Tongue (tissue), 2 donors: Measurements from ENCODE around the genes DTX3, AGAP2 and METTL1.

DNA sequence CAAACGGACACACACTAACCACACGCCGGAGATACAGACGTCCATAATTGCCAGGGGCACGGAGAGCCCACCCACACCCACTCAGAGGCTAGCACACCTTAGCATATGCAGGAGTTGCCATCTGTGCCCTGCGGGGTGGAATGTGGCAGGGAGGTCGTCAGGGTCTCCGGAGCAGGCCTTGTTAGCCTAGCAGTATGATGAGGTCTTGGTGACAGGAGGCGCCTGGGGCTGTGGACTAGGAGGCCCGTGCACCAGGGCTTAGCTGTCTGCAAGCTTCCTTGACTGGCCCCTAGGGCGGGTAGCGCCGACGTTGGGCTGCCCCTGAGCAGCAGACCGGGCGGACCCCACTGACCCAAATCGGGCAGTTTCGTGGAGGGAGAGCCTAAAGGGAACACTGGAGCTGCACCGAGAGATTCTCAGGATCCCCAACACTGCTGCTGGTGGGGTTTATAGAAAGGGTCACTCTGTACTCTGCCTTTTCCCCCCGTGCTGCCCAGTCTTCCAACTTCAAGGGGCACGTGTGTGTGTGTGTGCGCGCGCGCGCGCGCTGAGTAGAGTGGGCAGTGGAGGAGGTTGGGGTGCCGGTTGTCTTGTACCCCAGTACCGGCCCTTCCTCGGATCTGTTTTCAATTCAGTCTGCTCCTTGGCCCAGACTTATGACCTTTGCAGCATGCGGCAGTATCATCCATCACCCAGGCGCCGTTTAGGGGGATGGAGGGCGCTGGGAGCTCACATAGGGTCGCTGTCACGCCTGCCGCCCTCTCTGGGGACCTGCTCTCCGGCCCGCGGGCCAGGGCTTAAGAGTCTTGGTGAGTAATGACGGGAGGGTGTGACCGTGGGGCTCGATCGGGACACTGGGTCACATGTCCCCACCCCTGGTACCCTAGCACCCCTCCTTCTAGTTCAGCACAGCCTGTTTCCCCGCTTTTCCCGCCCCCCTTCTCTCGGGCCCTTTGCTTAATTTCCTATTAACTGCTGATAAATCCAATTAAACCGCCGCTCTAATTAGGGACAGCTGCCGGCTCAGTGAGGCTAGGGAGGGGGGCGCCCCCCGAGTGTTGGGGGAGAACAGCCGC, 4.4 kb upstream of the NDUFA4L2 start:
- RAMPAGE, long total RNA = no peak

DNA sequence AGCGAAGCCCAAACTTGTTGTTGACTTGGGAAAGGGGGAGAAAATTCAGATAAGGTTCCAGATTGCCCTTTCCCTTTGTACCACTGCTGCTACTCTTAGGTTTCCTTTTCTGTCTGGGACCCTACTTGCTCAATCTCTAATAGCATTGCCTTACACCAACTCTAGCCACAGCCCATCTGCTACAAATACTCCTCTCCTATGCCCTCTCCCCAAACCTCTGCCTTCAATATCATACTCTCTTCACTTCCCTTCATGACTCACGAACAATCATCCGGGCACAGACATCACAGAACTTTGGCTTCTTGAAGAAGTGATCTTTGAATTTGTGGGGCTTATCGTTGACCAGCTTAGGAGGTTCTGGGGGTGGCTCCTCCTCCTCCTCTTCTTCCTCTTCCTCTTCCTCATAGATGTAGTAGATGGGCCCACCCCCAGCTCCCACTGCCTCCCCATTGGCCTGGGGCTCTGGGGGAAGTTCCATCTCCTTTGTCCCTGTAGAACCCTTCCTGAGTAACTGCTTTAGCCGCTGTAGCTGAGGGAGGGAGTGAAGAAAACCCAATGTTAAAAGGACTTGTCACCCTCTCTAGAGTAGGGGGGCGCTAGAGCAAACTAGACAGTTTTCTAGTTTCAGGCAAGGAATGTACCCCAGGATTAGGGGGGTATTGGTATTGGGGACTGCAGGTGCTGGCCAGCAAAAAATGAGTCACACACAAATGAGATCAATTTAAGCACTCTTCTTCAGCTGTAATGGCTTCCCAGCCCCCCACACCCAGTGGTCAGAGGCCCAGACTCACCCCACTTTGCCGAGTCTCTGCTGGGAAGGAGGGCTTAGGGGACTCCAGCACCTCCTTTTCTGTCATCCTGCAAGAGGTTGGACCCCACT, 2.0 kb downstream of the STAC3 start:
- RAMPAGE, long total RNA = no peak

GRCh38 chr12:57255800-57256961, 5.2 kb upstream of the STAC3 start:
- RAMPAGE, long total RNA = no peak

GRCh38 chr12:57409026-57409613, 21.7 kb downstream of the R3HDM2 start:
- RAMPAGE, long total RNA = no peak

DNA sequence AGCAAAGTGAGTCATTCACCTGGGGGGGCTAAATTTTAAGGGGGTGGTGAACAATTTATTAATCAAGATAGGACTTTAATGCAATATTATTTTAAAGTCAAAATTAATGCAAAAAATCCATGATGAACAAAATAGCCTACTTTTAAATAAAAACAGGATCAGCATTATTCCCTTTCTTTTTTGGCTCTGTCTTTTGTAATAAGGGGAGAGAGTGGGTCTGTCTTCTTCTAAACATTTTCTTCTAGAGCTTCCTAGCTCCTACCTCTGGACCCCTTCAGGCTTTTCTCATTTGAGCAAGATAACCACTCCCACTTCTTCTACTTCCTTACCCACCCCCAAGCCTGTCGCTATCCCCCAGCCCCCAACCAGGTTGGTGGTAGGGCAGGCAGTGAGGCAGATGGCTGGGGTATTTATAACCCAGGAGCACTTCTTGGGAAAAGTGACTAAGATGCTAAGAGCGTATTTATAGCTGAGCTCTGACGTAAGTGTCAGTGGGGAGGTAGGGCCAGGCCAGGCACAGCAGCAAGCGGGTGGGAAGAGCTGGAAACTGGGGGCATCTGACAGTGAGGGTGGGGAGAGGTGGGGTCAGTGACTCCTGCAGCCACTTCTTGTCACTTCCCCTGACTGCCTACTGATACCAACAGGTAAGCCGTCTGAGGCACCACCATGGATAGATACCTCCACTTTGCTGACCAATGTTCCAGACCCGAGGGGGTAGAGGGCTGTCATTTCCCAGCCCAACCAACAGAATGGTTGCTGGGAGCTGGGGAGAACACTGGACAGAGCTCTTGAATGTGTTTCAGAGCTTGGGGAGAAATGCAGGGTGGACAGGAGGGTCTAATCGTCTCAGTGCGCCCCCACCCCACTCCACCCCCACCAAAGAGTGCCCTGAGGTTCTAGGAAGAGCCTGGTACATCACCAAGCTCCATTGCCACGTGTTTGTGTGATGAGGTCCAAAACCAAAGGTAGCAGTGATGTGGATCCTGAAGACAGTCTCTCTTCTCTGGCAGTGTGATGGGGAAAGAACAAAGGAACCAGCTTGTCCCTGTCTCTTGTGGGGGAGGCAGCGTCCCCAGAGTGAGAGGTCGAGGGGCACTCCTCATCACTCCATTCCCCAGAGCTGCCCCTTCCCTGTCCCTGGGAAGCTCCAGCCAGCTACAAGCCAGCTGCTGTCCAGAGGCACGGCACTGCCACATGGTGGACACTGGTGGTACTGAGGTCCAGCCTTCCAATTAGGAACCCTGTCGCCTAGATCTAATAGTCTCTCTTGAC, 2.8 kb upstream of the INHBE start:
- RAMPAGE, long total RNA = no peak

DNA sequence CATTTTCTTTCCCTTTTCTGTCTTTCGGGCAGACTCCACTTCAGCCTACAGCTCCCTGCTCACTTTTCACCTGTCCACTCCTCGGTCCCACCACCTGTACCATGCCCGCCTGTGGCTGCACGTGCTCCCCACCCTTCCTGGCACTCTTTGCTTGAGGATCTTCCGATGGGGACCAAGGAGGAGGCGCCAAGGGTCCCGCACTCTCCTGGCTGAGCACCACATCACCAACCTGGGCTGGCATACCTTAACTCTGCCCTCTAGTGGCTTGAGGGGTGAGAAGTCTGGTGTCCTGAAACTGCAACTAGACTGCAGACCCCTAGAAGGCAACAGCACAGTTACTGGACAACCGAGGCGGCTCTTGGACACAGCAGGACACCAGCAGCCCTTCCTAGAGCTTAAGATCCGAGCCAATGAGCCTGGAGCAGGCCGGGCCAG, 972 bp downstream of the INHBE start:
- RAMPAGE, long total RNA = no peak

GRCh38 chr12:57456497-57457015, 1.4 kb downstream of the INHBE start:
- RAMPAGE, long total RNA = no peak

- RAMPAGE, long total RNA = no peak
Measured at GRCh38 chr12:57475646-57476655, 3.7 kb downstream of the ARHGAP9 start.

GRCh38 chr12:57532470-57533406, 10.1 kb downstream of the MBD6 start:
- RAMPAGE, long total RNA = no peak

DNA sequence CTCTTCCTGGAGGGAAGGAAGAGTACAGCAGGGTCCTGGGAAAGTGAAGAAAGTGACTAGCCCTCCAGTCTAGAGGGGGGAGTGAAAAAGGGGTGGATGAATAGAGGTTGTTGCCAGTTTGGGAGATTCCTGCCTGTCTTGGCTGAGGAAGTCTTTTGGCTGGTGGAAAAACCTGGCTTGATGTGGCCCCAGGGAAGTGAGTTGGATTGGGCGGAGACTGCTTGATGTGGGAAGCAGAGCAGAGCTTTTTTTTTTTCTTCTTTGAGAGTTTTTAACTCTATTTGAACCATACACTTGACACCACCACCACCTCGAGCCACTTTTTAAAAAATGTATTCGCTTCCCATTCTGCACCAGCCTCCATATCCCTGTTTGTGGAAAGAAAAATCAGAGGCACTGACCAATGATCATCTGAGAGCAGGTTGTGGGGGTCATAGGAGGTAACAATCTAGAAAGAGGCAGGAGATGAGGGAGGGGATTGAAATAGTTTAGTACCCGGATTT, 766 bp upstream of the DTX3 start:
- RAMPAGE, long total RNA = no peak

GRCh38 chr12:57604310-57604964, at the start of gene DTX3:
Gene DTX3 (plus strand): TSS chr12:57604824.
- RAMPAGE, long total RNA = start-site peak on the plus strand at chr12:57604812-57604836, 29 and 34 reads in 2 replicates

GRCh38 chr12:57720334-57720744, 18.2 kb downstream of the AGAP2 start:
- RAMPAGE, long total RNA = no peak

DNA sequence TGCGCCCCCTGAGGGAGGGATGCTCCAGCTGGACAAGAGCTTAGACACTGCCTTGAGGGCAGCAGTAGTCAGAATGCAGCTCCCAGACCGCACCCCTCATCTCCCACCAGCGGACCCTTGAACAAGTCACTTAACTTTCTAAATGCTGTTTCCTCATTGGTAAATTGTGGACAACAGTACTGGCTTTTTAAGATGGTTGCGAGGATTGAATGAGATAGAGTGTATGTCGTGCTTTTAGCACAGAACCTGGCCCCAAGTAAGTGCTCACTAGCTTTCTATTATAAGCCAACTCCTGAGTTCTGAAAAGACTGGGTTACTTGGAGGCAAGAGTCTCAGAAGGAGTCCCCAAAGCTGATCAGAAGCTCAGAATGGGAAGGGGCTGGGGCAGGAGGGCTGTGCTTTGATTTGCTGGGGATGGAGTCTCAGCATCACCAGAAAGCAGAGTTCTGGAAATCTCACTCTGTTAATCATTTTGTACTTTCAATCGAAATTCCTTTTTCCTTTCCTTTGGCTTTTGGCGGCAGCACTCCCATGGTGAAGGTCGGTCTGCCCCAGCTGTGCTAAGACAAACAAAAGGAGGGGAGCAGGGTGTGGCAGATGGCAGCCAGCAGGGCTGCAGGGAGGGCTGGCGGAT, 15.5 kb downstream of the AGAP2 start:
- RAMPAGE, long total RNA = no peak

- RAMPAGE, long total RNA = no peak
Measured at GRCh38 chr12:57726464-57727284, 11.9 kb downstream of the AGAP2 start.

- RAMPAGE, long total RNA = no peak
Measured at GRCh38 chr12:57738574-57739764, at the start of gene AGAP2. Gene AGAP2 (minus strand): TSS chr12:57738742.

DNA sequence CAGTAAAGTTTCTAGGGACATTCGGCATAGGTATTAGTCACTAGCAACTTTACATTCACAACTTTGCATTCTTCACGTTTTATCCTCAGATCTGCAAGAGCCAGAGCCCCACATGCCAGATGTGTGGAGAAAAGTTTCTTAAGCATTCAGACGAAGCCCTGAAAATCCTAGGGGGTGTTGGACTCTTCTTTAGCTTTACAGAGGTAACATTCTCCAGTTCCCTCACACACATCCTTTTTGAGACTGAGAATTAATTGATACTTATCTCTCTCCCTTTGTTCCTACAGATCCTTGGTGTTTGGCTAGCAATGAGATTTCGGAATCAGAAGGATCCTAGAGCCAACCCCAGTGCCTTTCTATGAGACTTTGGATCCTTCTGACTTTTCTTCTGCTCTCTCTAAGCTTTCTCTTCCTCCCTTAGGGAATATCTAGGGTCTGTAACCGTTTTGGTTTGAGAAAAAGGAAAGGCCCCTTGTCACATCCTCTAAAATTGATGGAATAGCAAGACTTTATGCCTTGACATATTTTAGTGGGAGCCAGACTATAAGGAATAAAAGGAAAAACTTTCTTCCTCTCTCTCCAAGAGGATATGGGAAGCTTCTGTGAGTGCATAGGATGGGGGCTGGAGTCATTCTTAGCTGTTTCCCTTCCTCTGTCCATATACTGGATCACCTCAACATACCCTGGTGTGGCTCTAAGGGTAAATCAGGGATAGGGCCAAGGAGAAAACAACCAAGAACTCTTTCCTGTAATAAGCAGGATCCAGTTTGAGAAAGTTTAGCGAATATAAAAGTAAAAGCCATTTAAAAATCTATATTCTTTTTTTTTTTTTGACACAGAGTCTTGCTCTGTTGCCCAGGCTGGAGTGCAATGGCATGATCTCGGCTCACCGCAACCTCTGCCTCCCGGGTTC, 2.3 kb downstream of the TSPAN31 start:
- RAMPAGE, long total RNA = no peak

- RAMPAGE, long total RNA = start-site peak on the minus strand at chr12:57772089-57772131, 41 and 12 reads in 2 replicates
Measured at GRCh38 chr12:57771971-57772353, at the start of gene METTL1. Gene METTL1 (minus strand): TSS chr12:57772105.

DNA sequence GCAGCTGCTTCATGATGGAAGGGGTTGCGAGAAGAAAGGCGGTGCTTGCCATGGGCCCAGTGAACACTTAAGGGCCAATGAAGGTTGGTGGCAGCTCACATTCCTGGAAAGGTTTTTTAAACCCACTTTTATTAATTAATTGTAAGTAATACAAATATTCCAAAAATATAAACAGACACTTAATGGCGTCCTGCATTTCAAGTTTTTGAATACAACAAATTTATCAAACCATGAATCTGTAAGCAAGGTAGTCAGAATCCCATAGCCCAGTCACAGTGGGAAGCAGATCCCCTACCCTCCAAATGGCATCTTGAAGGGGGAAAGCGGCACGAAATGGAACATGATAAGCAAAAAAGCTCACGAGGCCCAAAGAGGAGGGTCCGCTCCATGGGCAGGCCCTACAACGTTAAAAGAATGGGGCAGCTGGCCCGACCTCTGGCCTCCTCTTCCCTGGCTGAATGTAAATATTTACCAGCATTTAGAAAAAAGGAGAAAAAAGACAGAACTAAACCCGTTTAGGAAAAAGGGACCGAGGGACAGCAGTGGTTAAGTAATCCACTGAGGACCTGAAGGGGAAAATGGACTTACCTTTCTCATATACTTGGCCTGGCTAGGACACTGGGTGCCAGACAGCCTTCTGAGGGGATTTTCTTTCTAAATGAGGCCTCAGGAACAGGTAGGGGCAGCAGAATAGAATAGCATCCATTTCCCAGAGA, 1.5 kb upstream of the AVIL start:
- RAMPAGE, long total RNA = no peak

DNA sequence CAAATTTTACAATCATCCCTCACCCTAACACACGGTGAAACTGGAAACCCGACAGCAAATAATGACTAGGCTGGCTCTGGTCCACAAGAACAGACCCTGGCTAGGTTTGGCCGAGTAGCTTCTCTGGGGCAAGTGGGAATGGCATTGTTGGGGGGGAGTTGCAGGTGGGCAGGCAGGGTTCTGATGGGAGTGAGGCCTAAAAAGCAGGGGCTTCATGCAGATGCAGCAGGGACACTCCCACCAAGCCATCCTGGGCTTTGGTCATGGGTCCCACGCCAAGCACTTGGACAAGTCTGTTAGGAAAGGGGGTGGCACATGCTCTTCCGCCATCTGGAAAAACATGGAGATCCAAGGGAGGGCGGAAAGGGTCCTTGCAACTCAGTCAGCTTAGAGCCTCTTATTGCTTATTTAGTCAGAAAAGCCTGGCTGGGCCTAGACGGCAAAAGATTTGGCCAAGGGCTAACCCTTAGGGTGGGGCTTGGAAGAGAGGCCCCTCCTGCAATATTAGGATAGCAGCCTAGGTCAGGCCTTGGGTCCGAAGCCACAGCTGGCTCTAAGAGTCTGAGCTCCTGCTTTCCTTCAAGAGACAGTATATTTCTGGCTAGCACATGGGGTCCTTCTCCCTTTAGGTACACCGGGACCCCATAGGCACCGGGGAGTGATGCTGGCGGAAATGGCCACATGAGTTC, 2.7 kb upstream of the AVIL start:
- RAMPAGE, long total RNA = no peak

DNA sequence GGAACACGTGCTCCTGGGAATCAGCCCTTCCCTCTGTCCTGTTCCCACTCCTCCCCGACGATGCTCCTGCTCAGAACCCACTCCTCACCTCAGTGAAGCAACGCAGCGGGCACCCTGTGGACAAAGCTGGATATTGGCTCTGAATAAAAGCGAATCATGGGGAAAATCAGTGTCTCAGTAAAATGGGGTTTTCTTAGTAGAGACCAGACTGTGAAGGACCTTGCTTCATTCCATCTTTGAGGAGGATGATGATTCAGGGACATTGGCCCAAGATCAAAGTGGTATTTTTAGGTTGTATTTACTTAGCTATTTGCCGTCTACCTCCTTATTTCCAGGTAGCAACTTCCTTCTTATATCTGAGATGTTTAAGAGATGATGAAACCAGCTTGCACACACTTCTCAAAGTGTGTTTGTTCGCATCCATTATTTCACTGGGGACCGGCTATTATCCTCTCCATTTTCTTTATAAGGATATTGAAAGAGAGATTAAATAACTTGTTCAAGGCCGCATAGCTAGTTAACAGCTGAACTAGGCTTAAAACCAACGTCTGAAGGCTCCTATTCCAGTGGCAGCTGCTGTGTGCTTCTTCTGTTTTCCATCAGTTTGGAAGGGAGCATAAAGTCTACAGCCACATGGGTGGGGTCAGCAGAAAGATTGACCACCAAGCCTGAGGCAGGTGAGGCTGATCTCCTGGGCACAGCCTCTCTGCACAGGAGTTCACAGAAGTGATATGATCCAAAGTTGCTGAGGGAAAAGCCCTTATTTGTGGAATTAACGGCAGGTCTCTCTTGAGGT, 44.0 kb upstream of the CTDSP2 start:
- RAMPAGE, long total RNA = no peak